GM12892 (cell line): Measurements from ENCODE around the genes PRG4 and TPR.

GRCh38 chr1:184152132-184153035, 100.9 kb downstream of the TSEN15 start:
- RRBS, result no CpG with 5 or more reads among the region's 15 CpGs

- RRBS, result no CpG with 5 or more reads among the region's 3 CpGs
These were observed 22.6 kb upstream of the C1orf21 start for GRCh38 chr1:184364194-184364664.

GRCh38 chr1:184453185-184454196, 66.7 kb downstream of the C1orf21 start:
- RRBS, result no CpG with 5 or more reads among the region's 7 CpGs

GRCh38 chr1:184479381-184479950, 92.6 kb downstream of the C1orf21 start:
- RRBS, result no CpG with 5 or more reads among the region's 12 CpGs

DNA sequence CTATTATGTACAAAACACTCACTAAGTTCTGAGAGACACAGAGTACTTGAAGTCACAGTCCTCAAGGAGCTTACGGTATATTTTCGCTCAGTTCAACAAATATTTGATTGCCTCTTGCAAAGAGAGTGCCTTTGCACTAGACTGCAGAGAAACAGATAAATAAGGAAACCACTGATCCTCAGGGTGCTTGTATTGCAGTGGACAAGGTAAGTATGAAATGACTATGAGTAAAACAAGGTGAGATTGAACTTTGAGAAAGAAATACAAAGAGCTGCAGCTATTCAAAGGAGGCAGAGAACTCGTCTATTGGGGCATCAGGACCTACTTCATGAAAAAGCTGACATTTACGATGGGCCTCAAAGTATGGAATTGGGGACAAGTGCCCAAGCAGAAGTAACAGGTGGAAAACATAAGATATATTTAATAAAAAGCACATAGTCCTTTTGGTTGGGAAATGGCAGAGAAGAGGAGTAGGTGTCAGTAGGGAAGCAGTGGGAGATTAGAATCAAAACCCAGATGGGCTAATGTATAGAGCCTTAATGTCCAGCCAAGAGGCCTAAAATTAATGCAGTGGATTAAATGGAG, 123.4 kb downstream of the C1orf21 start:
- RRBS, result no CpG with 5 or more reads among the region's 4 CpGs

GRCh38 chr1:184513949-184514382, 127.1 kb downstream of the C1orf21 start:
- RRBS, result no CpG with 5 or more reads among the region's 4 CpGs

- RRBS, result no CpG with 5 or more reads among the region's 12 CpGs
These were observed 40.6 kb upstream of the EDEM3 start for GRCh38 chr1:184795279-184795691.

- RRBS, result no CpG with 5 or more reads among the region's 9 CpGs
These were observed 103.9 kb downstream of the NIBAN1 start for GRCh38 chr1:184870366-184870920.

GRCh38 chr1:184879922-184881092, 94.0 kb downstream of the NIBAN1 start:
- RRBS, result no CpG with 5 or more reads among the region's 6 CpGs

DNA sequence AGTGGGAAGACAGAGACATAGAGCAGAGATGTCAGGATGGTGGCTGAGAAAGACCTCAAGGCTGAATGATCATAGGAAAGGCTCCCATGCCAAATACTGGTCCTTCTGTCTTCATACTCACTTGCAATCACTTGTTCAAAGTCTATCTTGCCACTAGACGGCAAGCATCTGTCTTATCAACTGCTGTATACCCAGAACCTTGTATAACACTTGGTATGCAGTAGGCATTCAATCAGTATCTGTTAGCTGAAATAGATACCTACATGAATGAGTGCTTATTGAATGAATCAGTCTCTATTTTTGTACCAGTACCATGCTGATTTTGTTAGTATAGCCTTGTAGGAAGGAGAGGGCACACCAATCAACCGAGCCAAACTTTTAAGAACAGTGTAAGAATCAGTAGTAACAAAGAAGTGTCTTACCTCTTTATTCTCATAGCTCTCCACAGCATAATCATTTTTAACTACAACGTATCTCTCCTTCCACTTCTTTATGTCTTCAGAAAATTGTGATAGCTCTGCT, 80.6 kb downstream of the NIBAN1 start:
- RRBS, result no CpG with 5 or more reads among the region's 3 CpGs

GRCh38 chr1:184926949-184927718, 47.2 kb downstream of the NIBAN1 start:
- RRBS, result no CpG with 5 or more reads among the region's 4 CpGs

GRCh38 chr1:185155757-185156575, 787 bp downstream of the TRMT1L start:
- RRBS, result 5% methylated on average over 3 of the region's 21 CpGs

- RRBS, result no CpG with 5 or more reads among the region's 2 CpGs
These were observed 25.4 kb downstream of the IVNS1ABP start for GRCh38 chr1:185291518-185292267.

GRCh38 chr1:185568335-185568850, 165.8 kb upstream of the HMCN1 start:
- RRBS, result no CpG with 5 or more reads among the region's 2 CpGs

GRCh38 chr1:186296175-186296389, at the start of gene PRG4:
TSS of gene PRG4 (plus strand) at chr1:186296279.
- RRBS, result no CpG with 5 or more reads among the region's 2 CpGs

GRCh38 chr1:186375108-186375641, at the start of gene TPR:
TSS of gene TPR (minus strand) at chr1:186375253.
- RRBS, result 2% methylated on average over 6 of the region's 49 CpGs

- RRBS, result no CpG with 5 or more reads among the region's 14 CpGs
These were observed 244.4 kb downstream of the PLA2G4A start for GRCh38 chr1:187073000-187073668.

DNA sequence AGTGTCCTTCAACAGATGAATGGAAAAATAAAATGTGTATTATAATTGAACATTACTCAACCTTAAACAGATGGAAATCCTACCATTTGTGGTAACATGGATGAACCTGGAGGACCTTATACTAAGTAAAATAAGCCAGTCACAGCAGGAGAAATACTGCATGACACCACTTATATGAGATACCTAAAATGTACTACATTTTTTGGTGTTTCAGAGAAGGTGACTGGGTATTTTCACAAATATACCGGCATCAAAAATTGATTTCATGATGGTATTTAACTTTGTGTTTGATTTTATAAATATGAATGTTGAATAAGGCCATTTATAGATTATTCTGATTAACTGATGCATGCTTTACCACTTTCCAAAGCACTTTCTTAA, 299.8 kb downstream of the PLA2G4A start:
- RRBS, result no CpG with 5 or more reads among the region's 1 CpG

GRCh38 chr1:190474261-190475014, 3.2 kb downstream of the BRINP3 start:
- RRBS, result no CpG with 5 or more reads among the region's 13 CpGs

GRCh38 chr1:191732411-191732816, 425.8 kb upstream of the RGS18 start:
- RRBS, result no CpG with 5 or more reads among the region's 17 CpGs